Ileum (tissue), 1 donor: ENCODE results near the gene CERS5.

DNA sequence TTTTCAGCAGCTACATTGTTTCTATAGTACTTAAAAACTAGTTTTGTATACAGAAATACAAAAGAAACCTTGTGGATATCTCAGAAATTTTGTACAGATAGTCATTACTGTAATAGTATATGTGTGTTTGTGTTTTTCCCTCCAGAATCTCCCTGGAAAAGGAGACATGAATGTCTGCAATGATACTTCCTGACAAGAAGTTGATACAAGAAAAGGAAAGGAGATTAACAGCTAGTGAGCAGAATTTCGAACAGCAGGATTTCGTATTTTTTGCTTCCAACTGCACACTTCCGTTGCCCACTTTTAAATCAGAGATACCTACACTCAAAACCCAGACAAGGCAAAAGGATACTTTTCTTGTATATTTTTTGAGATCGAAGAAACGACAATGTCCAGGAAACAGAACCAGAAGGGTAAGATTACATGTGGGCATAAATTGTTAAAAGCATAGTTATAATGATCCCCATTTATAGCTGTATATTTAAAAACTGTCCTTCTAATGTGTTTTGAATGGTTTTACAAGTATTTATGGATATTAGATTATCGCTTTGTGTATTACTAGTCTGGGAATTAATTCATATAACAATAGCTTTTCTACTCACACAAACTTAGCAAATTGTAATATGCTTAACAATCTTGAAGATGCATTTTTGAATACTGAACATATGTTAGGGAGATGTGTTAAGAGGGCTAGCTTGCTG lies 78.1 kb upstream of the KCNH3 start:
- PRO-cap: no peak

DNA sequence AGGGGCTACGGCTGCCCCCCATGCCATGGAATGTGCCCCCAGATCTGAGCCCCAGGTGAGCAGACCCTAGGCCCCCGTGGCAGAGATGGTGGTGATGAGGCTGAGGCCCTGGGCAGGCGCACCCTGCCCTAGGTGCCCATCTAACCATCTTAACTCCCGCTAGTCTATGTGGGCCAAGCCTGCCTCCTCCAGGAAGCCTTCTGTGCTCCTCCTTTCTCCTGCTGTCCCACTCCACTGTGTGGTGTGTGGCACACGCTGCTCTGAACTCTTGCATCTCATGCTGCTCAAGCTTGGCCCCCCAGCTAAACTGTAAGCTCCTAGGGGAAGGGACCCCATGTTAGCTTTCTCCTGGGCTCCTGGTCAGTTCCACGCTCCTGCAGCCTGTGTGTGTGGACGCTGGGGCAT lies 12.0 kb downstream of the MCRS1 start:
- PRO-cap: no peak

GRCh38 chr12:49558412-49558844 lies 9.5 kb downstream of the MCRS1 start:
- PRO-cap: no peak

DNA sequence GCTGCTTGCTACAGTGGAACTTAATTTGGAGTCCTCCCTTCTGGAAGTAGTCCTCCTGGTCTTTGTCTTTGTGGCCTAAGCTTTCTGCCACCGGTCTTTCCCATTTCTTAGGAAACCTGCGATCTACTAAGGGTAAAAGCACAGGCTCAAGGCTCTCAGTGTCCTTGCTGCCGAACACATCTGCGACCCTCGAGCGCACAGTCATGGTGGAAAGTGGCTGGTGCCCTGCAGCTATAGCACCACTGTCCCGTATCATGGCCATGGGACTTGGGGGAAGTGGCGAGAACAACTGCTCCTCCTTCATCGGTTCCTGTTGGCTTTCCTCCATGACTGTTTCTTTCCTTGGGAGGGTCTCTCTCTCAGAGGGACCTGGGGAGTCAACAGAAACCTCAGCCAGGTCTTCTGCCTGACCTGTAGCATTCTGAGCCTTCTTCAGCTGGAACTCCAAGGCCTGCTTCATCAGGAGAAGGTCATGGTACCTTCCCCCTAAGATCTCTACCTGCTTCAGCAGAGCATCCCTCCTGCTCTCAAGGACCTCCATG lies 5.1 kb downstream of the FAM186B start:
- PRO-cap: no peak

DNA sequence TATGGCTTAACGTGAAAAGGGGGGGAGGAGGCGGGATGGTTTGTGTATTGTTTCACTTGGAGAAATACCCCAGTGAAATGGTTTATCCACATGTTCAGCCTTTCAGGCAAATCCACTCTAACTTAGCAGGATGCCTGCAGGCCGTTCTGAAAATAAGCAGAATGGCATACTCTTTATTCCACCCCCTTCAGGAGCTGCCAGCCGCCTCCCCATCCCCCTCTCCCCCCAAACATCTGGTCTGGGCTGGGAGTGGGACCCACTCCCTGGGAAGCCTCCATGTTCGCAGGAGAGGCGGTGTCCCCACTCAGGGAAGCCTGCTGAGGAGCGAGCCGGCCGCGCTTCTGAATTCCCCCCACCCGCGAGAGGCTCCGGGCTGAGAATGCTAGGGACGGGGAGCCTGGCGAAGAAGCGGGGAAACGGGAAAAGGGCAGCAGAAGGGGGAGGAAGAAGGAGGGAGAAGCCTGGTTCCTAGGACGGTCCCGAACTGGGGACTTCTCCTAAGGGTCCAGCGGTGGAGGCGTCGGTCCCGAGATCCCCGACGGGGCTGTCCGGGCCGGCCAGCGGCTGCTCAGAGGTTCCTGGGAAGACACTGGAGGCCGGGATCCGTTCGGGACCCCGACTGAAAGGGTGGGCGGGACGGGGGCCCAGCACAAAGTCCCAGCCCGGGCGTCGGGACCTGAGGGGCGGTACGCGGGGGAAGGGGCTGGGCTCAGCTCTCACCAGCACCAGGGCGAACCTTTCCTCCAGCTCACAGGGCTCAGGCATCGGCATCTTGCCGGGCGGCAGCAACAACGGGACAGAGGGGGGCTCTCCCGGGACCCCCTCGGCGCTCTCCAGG lies 651 bp downstream of the FMNL3 start:
- PRO-cap: unidirectional peak, plus-strand start at position 307 of the sequence

GRCh38 chr12:49868798-49869876 lies 26.2 kb upstream of the BCDIN3D start:
- PRO-cap: no peak

DNA sequence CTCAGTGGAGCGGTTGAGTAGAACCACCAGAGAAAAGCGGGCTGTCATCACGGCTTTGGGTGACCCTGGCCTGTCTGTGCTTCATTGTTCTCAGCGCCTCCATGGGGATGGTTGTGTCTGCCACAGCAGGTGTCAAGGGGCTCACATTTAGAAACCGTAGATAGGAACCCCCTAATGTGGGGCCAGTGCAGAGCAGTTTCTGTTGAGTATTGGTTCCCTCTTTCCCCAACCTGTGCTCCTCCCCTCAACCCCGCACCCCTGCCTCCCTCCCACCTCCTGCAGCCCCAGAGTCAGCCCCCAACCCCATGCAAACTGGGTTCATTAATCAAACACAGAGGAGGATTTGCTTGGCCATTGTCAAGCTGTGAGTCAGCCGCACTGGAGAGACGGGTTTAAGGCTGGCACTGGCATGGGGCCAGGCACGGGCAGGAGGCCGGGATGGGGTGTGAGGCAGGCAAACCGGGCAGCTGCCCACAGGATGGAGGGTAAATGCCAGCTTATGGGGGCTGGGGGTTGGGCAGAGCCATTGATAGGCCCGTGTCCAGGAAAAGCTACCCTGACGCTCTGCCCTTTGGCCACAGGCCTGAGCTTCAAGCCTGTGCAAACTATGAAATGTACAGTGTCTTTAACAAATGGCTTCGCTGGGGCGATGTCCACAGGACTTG lies 1.2 kb downstream of the AQP5 start:
- PRO-cap: no peak

DNA sequence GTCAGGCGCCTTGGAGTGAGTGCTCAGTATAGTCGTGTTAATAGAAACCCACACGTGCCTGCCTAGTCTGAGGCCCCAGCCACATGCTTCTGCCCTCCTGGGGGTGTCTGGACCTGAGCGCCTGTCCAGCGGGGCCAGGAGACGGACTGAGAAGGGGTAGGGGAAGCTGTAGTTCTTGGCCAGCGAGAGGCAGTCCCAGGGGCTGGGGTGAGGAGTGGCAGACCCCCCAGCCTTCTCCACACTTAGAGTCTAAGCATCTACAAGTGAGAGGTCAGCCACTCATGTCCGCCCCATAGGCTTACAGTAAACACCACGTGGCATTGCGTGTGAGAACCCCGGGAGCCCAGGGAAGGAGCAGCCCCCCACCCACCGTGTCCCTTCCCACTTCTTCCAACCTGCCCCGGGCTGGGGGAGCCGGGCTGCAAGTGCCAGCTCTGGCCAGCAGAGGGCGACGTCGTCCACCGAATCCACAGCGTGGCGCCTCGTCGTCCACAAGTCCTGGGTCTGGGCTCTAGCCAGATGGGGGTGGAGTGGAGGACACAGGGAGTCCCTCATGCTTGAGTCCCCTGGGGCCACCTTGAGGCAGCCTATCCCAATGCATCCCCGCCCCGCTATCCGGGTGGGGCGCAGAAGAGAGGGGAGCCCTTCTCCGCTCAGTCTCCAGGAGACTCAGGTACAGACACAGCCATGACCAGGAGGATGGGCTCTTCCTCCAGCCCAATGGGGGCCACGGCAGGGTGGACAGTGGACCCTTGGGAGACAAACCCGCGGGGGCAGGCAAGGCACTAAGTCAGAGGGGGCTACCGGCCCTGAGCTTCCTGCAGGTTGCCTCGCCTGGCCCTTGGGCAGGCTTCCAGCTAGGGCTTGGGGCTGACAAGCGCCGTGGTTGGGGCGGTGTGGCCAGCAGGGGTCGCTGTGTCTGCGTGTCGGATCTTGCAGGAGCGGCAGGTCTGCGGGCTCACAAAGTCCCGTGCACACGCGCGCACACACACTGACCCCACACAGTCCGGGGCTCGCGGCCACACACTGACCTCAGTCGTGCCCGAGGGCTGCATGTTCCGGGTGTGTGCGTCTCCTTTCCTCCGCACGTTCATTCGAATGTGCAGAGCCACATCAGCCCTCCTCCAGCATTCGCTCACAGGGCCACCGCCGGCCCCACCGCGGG lies 5.4 kb downstream of the AQP5 start:
- PRO-cap: no peak

GRCh38 chr12:49979157-49979751 lies 6.5 kb downstream of the AQP6 start:
- PRO-cap: no peak

DNA sequence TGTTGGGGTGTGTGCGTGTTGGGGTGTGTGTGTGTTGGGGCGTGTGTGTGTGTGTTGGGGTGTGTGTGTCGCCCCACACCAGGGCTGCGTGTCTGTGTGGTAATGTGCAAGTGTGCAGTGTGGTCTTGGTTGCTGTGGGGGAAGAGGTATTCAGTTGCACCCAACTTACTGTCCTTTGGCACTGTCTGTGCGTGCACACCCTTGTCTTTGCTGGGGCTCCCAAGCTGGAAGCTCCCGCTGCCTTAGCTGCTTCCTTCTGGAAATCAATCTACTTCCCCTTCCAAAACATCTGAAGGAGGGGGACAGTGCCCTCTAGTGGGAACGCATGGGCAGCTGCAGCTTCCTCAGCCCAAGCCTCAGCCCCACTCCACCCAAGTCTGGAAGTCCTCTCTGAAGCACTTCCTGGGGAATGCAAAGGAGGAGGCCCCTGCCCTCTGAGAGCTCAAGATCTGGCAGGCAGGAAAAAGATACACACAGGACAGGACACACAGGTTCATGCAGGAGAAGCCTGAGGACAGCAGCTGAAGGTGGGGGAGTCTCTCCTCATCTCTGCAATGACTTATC lies 13.1 kb downstream of the ASIC1 start:
- PRO-cap: no peak

- PRO-cap: bidirectional peak, plus-strand start at chr12:50167013, minus-strand start at chr12:50166993; bidirectional peak, plus-strand start at chr12:50167648, minus-strand start at chr12:50167420
These were observed at the start of gene CERS5 for GRCh38 chr12:50166862-50167823. Gene CERS5 (minus strand): TSS chr12:50167369.

DNA sequence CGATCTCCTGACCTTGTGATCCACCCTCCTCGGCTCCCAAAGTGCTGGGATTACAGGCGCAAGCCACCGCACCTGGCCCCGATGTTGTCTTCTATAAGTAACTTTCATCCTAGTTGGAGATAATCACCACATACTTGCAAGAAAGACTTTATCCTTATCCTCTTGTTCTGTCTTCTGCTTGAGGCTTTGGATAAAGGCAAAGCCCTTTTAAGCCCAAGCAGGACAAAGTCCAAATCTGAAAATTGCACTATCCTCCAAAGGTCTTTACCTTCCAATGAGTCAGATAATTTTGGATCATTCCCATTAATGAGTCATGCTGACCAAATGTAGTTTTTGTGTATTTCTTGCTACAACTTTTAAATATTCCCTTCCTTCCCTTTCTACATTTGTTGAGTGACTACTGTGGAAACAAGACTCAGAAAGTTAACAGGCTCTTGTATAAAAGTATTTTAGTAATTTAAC lies 20.9 kb upstream of the LIMA1 start:
- PRO-cap: no peak

- PRO-cap: no peak
These were observed 39.1 kb upstream of the DIP2B start for GRCh38 chr12:50465525-50466287.

- PRO-cap: unidirectional peak, plus-strand start at chr12:50502478
These were observed 2.5 kb upstream of the DIP2B start for GRCh38 chr12:50502348-50502547.

- PRO-cap: no peak
These were observed 3.1 kb downstream of the DIP2B start for GRCh38 chr12:50507823-50508433.

GRCh38 chr12:50522331-50522778 lies 17.6 kb downstream of the DIP2B start:
- PRO-cap: no peak

DNA sequence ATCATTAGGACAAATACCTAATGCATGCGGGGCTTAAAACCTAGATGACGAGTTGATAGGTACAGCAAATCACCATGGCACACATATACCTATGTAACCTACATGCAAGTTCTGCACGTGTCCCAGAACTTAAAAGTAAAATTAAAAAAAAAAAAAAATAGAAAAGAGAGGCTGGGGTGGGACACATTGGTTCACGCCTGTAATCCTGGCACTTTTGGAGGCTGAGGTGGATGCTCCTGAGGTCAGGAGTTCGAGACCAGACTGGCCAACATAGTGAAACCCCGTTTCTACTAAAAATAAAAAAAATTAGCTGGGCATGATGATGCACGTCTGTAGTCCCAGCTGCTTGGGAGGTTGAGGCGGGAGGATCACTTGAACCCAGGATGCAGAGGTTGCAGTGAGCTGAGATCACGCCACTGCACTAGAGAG lies 76.1 kb upstream of the ATF1 start:
- PRO-cap: no peak

DNA sequence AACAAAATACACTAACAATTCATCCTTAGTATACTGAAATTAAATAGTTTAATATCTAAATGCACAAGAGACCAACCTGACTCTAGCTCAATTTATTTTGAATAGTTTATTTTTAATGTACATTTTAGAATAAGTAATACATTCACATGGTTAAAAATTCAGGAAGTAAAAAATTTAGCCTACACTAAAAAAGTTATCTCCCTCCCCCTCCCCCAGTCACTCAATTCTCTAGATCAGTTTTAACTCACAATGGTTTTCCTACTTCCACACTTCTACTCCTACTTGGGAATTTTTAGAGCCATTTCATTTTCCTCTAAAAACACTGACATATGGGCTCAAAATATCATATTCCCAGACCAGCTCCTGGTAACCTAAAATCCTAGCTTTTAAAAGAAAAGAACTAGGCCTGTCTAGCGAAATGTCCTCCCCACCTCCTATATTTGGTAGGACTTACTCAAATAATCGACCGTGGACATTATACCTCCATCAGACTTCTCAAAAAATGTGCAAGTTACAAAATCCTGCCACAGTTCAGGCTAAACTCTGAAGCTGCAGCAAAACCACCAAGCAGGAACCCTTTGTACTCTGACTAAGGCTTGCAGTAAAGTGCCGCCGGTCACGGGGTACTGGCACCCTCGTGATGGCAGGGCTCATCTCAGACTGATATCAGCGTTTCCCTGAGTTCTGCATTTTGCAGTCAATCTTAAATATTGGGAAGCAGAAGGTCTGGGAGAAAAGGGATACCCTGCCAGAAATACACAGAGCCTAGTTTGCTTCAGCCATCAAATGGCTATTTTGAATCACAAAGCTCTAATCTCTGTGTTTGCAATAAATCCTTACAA lies 17.3 kb downstream of the SLC11A2 start:
- PRO-cap: no peak

GRCh38 chr12:51124525-51125242 lies 41.3 kb upstream of the CSRNP2 start:
- PRO-cap: no peak

GRCh38 chr12:51139316-51139931 lies 33.5 kb downstream of the TFCP2 start:
- PRO-cap: no peak